Melanocyte of skin (primary cell): ENCODE measurements around the gene P3H2.

DNA sequence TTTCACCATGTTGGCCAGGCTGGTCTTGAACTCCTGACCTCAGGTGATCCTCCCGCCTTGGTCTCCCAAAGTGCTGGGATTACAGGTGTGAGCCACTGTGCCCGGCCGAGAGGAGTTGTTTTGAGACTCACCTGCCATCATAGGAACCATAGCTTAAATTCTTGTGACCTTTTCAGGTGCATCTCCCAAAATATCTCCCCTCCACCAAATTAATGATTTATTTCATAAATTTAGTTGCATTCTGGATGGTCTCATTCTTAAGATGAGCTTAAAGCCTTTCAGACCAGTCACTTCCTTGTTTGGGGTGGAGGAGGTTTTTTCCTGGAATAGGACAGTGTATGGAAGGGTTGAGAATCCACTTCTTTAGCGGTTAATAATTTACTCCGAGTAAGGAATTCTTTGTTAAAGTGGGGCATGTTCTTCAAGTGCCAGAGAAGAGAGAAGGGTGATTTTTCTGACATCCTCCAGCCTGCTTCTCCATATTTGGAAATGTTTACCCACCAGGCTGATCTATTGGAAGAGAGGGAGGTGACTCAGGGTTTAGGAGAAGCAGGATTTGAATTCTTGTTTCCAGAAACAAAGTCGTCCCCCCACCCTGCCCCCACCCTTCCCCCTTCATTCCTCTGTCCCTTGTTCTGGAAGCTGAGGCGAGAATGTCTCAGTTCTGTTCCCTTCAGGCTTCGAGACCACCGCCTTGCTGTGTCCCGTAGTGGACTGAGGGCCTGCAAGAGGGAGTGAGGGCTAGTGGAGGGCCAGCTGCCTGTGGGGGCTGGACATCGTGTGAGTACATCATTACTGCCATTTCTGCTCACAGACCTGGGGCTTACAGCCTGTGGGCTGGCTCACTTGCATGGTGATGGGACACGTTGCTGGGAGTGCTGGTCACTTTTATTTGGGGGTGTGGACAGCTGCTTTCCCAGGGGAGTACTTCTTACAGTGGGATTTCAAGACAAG lies 58.4 kb downstream of the LPP start:
- CAGE, long polyA plus RNA, 2 experiments, result no peak in any of the 2 experiments

- CAGE, long polyA plus RNA, 2 experiments, result no peak in any of the 2 experiments
Measured at GRCh38 chr3:188261100-188261401, 107.1 kb downstream of the LPP start.

GRCh38 chr3:188279854-188280495 lies 126.0 kb downstream of the LPP start:
- CAGE, long polyA plus RNA, 2 experiments, result no peak in any of the 2 experiments

- CAGE, long polyA plus RNA, 2 experiments, result no peak in any of the 2 experiments
Measured at GRCh38 chr3:188295653-188296272, 141.8 kb downstream of the LPP start.

- CAGE, long polyA plus RNA, 2 experiments, result no peak in any of the 2 experiments
Measured at GRCh38 chr3:188298975-188299729, 145.2 kb downstream of the LPP start.

GRCh38 chr3:188468589-188469184 lies 314.7 kb downstream of the LPP start:
- CAGE, long polyA plus RNA, 2 experiments, result no peak in any of the 2 experiments

DNA sequence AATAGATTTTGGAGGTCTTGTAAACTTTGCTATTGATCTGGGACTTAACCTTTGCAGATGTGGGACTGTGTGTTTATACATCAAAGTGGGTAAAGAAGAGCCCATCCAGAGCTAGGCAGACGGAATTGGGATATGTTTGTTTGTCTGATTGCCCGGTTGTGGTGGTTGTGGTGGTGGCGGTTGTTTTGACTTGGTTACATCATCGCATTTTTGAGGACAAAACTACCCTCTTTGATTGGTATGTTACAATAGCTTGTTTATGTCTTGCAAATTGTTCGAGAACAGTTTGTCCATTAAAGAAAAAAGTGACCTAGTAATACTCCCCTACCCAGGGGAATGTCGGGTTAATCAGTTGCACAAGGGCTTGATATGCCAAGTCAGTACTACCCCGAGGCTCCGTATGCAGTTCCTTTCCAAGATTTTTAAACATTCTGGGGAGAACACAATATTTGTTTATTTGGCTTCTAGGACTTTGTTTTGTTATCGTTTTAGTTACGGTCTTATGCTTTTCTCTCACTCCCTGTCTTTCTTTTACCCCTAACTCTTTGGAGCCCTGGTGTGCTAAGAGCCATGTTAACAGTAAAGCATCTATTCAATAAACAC lies 315.3 kb downstream of the LPP start:
- CAGE, long polyA plus RNA, 2 experiments, result no peak in any of the 2 experiments

DNA sequence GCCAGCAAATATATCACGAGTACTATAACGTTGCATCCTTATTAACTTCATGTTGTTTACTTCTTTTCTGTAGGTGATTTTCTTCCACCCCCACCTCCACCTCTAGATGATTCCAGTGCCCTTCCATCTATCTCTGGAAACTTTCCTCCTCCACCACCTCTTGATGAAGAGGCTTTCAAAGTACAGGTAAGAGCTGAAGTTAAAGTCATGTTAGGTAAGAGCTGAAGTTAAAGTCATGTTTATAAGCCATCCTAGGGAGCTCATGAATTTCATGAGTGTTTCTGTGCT lies 330.5 kb downstream of the LPP start:
- CAGE, long polyA plus RNA, 2 experiments, result no peak in any of the 2 experiments

- CAGE, long polyA plus RNA, 2 experiments, result no peak in any of the 2 experiments
Measured at GRCh38 chr3:188689106-188689661, 482.6 kb upstream of the TPRG1 start.

GRCh38 chr3:188708047-188708449 lies 463.7 kb upstream of the TPRG1 start:
- CAGE, long polyA plus RNA, 2 experiments, result no peak in any of the 2 experiments

DNA sequence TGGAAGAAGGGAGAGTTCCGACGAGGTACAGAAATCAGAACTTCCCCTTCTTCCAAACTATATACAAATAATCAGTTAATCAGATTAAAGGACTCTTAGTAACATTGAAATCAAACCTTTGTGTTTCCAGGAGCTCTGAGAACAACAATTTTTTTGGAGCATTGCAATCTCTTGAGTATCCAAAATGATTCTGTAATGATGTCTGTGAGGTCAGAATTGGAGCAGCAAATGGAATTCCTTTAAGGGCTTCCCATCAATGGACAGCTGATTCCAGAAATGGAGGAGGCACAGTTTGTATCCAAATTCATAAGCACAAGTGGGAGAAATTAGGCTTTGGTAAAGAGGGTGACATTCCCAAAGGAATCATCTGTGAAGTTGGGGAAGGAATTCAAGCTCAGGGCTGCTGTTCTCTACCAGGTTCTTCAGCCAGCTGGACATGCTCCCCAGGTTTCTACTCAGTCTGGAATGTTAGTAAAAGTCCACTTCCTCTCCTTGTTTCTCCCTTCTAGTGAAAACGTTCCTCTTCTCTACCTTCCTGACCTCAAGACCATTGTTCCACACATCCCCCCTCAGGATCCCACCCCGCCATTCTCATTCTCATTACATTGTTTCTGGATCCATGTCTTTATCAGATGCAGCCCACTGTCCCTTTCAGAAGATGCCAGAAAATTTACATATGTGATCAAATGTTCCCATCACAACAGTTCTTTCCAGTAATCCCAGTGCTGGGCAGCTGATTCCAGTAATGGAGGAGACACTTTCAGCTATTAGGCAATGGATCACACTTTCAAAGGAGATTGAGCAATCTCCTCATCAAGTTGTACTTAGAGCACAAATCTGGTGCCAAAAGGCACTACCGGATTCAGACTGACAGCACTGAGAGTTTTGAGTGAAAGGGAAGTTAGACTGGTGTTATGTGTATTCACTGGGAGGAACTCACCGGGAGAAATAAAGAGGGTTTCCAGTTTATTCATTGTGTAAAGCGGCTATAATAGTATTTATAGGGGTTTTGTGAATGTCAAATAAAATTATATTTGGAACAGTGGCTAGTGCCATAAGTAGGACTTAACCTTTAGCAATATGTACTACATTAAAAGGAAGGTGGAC lies 391.3 kb upstream of the TPRG1 start:
- CAGE, long polyA plus RNA, 2 experiments, result no peak in any of the 2 experiments

DNA sequence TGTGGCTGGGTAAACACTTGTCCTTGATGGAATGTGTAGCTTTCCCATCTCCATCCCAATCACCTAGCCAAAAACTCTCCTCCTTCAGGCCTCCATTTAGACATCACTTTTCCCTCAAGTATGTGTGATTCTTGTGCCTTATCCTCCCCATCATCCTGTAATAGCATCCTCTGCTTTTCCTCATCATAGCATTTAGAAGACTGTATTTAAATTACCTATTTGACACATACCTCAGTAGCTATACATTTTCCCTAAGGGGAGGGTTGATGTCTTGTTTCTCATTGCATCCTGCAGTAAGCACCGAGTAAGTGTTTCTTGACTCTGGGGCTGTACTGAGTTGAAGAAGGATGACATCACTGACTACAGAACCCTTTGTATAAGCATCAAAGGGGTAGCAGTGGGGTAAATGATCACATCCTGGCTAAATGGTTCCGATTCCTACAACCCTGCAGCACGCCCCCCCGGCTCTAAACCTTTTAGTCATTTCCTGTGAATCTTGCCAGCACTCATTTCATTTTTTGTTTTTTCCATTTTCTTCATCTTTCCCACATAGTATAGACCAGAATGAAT lies 383.4 kb upstream of the TPRG1 start:
- CAGE, long polyA plus RNA, 2 experiments, result no peak in any of the 2 experiments

DNA sequence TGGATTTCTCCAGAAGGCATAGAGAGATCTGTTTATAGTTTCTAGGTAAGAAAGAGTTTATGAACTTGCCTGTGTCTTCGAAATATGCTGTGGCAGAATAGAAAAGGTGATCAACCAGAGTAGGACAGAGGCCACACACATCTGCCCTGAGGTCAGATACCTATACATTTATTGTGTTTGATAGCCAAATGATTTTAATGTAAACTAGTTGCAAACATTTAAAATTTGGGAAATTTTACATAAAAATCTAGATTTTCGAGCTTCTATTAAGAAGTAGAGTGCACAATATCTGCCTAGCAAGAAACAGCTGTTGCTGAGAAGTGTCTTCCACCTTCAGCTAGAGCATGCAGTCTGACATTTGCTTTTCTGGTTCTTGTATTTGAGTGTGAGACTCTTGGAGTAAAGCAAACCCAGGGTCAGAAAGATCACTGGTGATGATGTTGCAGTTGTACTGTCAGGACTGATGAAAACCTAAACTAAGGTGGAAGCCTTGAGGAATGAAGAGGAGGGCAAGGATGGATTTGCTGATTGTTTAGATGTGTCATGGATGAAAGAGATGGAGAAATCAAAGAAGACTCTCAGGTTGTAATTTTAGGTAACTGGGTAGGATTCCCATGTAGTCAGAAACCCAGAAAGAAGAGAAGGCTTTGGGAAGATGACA lies 324.8 kb upstream of the TPRG1 start:
- CAGE, long polyA plus RNA, 2 experiments, result no peak in any of the 2 experiments

DNA sequence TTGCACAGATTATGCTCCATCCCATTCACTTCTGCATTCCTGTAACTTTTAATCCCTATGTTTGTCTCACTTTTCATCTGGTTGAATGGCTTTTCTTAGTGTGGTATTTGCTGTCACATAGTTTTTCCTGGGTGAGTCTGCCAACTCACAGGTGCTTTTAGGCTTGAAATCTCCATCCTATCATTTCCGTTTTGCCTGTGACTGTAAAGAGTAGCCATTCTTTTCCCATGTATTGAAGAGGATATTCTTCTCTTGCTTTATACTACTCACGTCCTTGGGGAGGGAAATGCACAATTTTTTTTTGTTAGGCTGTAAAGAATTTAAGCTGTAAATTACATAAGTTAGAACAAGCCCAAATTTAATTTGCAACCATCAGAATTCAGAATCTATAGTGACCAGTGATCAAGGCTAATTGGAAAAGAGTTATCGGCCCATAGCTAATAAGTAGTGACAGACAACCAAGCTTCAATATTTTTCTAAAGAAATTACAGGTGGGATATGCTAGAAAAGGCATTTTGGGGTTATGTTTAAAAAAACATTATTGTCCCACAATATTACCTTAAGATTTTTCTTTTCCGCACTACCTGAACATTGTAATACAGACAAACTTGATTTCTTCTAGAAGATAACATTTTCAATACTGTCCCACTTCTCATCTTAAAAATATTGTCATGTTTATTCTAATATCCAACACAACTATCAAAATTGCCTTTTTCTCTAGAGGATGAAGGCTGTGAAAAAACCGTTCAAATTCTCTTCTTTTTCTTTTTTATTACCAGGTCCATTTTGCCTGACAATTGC lies 296.9 kb upstream of the TPRG1 start:
- CAGE, long polyA plus RNA, 2 experiments, result no peak in any of the 2 experiments

- CAGE, long polyA plus RNA, 2 experiments, result no peak in any of the 2 experiments
Measured at GRCh38 chr3:188946804-188947355, 224.9 kb upstream of the TPRG1 start.

- CAGE, long polyA plus RNA, 2 experiments, result no peak in any of the 2 experiments
Measured at GRCh38 chr3:188948621-188949698, 222.8 kb upstream of the TPRG1 start.

DNA sequence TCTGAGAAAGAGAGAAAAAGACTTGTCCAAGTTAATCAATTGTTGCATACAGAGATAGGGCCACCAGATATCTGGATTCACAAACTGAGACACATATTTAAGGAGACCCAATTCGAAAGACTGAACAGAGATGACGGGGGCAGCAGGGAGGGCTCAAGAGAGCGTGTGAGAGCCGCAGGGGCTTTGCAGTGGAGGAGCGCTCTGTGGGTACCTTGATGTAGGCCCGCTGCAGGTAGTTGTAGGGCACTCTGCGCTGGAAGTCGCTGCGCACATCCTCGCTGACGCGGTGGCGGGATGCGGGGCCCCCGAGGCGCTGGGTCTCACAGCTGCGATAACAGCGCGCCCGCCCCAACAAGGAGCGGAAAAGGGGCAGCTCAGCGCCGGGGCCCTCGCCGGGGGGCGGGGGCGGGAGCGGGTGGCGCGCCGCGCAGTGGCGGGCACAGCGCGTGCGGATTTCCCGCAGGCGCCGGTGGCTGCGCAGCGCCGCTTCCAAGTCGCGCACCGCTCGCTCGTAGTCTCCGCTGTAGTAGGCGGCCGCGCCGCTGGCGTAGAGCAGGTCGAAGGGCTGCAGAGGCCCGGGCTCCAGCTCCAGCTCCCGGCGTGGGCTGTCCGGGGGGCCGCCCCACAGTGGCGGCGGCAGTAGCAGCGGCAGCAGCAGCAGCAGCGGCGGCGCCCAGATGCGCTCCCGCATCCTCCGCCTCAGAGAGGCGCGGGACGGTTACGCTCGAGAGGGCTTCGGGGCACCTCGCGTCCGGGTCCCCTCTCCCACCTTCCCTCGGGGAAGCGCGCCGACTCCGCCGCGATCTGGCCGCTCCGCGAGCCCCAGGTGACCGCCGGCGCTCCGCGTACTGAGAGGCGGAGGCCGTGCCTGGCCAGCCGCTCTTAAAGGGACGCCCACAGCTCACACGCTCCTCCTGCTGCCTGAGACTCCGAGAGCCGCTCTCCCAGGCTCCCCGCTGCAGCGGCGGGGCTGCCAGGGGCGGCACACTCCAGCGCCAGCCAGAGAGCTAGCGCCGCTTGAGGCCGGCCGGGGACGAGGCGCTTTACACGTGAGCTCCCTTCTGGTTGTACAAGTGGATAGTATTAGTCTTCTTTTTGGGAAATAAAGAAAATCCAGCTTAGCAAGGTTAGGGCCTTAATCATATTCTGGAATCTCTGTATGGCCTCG lies at the start of gene P3H2:
P3H2 (minus strand) TSS at position 857 of the 1,168 bp plus-strand sequence.
- CAGE, long polyA plus RNA, 2 experiments, result no peak in any of the 2 experiments

DNA sequence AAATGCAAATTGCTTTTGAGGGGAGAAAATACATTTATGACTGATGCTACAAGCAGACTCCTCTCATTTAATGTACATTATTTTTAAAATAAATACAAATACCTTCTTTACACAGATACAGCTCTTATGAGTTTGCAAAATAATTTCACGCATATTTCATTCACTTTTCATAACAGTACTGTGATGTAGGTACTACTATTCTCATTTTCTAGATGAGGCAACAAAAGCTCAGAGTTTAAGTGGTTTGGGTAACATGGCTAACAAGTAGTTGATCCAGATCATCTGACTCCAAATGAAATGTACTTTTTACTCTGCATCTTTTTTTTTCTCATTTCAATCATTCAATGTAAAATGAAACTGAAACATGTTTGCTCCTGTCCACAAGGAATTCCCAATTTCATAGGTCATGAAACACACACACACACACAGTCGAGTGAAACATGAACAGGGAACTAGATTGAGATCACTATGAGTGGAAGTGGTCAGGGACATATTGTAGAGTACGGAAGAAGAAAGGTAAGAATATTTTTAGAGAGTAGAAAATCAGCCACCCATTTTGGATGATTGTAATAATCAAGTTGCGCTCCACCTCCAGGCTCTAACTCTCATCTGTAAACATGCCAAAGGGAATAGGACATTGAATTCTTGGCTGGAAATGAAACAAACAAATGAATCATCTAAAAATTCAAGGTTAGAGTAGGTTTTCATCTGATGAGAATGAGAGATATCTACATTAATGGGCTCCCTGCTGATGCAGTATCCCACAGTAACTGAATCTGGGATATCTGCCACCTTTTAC lies 92.4 kb downstream of the CLDN1 start:
- CAGE, long polyA plus RNA, 2 experiments, result no peak in any of the 2 experiments

GRCh38 chr3:190345873-190346300 lies 23.6 kb upstream of the CLDN1 start:
- CAGE, long polyA plus RNA, 2 experiments, result no peak in any of the 2 experiments

GRCh38 chr3:190547133-190547529 lies 33.2 kb downstream of the IL1RAP start:
- CAGE, long polyA plus RNA, 2 experiments, result no peak in any of the 2 experiments